Aorta (tissue), 1 donor: ENCODE results near the gene TCEAL4.

GRCh38 chrX:103275941-103276388 is 585 bp downstream of the TCEAL5 start:
- PRO-cap = no peak

- PRO-cap = no peak
Measured at GRCh38 chrX:103376699-103377391, 507 bp downstream of the BEX3 start.

DNA sequence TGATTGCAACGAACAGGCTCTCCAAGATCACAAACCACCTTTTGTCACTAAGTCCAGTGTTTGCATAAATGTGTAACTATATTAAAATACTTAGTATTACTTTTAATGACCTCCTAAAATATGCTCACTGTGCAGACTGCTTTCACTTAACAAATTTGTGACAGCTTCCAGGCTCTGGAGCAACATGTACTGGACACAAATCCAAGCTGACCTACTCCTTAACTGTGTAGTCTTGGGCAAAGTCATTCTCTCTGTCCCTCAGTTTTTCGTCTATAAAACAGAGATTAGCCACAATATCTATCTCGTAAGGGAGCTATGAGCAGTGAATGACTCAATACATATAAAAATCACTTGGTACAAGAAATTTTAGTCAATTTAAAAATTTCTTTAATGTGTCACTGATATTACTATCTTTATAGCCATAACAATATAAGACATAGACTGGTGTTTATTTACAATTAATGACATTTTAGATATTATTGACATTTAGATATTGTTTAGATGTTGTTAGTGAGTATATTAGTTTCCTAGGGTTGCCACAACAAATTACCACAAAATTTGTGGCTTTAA is 20.5 kb upstream of the RAB40A start:
- PRO-cap = no peak

GRCh38 chrX:103585354-103585831 is at the start of gene TCEAL4:
Gene TCEAL4, plus strand, starts transcription at chrX:103585515.
- PRO-cap = unidirectional peak, plus-strand start at chrX:103585558

- PRO-cap = no peak
Measured at GRCh38 chrX:103626822-103627303, 1.9 kb upstream of the TCEAL1 start.

DNA sequence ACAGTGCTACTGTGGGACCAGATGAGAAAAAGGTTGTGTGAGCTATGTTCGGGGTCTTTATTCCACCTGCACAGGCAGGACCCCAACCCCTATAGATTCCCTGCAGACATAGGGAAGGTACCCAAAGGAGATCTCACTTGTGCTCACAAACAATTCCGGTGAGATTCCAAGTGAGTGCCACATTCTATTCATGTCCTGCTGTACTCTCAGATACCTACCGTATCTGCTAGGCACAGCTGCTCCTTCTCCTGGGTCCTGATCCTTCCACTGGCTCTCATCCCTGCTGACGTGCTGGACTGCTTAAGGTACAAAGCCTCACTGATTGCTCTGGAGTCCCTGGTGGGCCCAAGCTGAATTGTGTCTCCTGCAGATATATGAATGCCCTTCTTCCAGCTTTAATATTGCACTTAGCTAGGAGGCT is 2.3 kb downstream of the TCEAL1 start:
- PRO-cap = no peak

GRCh38 chrX:103679217-103680028 is 7.1 kb downstream of the MORF4L2 start:
- PRO-cap = no peak

GRCh38 chrX:103766778-103767179 is 9.9 kb upstream of the PLP1 start:
- PRO-cap = no peak

GRCh38 chrX:103917961-103918426 is 44.4 kb upstream of the TMSB15B start:
- PRO-cap = no peak

- PRO-cap = no peak
Measured at GRCh38 chrX:104140093-104140556, 16.7 kb downstream of the SLC25A53 start.

DNA sequence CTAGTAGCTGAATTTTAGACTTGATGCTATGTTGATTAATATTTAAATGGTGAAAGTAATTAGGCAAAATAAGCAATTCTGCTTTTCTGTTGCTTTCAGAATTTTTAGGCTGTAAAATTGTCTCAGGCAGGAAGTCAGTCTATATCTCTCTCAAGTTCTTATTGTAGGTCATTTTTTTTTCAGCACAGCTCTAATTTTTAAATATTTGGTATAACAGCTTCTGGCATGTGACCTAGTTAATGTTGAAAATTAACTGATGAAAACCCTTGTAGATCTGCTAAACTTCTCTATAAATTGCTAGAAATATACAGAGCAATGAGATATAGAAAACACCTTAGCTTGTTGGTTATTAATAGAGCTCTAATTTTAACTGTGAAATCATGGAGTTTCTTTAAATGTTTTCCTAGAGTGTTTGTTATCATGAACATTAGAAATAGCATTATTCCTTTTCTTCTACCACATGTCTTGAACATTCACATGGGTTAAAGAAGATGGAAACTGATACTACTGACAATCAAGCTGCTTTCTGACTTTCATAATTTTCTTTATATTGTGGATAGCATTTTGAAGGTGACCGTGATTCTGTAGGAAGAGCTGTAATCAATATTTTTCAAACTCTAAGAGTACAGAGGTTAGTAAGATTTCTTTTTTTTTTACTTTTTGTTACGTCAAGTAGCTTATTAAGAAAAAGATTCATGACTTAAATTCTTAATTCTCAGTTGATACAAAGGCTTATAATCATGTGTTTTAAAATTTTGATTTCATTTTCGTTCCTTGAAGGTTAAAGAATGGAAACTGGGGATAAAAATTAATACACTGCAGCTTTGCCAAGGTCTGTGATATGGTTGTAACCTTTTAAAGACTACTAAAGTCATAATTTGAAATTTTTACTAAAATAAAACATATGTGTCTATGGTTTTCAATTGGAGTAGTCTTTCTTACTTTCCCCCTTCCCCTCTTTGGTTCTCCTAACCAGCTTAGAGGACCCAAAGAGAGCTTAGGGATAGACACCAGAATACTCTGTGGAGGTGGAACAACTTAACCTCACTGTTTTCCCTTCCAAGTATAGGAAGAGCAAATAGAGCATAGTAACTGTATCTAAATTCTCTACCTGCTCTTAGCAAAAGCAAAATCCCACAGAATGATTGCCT is 24.6 kb downstream of the FAM199X start:
- PRO-cap = no peak

- PRO-cap = no peak
Measured at GRCh38 chrX:104684156-104684595, 118.2 kb downstream of the IL1RAPL2 start.

- PRO-cap = no peak
Measured at GRCh38 chrX:106612158-106612746, 474 bp downstream of the RADX start.

DNA sequence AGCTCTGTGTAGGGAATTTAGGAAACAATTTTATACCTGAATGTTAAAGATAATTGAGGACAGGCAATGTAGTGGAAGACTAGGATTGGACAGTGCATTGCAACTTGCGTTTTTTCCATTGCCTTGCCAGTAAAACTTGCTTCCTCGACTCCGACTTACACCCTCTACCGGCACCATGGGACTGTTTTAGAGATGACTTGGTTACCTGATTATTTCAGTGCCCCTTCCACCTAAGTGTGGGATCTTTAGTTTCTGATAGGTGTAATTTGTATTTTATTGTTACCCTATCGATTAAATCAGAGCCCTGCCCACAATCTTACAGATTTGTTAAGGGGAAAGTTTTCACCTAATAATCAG is 1.2 kb downstream of the PRPS1 start:
- PRO-cap = no peak

GRCh38 chrX:107654671-107655690 is 26.7 kb downstream of the PRPS1 start:
- PRO-cap = no peak

DNA sequence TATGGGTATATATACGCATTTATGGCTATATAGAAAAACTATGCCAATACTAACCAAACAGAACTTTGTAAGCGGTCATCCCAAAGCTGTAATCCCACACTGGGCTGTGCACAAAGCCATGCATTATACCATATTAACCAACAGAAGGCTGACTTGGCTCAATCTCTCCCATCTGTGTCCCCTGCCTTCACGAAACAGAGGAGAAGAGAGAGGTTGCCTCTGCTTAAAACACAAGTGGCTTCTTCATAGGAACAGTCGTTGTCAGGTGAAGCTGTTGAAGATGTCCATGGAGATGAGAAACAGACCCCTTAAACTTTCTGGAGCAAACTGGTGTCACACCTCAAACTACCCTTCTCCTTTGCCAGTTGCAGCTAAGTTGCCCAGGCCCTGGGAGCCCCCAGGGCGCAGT is 61.7 kb downstream of the TSC22D3 start:
- PRO-cap = no peak

- PRO-cap = no peak
Measured at GRCh38 chrX:107721158-107721724, 54.3 kb downstream of the TSC22D3 start.

DNA sequence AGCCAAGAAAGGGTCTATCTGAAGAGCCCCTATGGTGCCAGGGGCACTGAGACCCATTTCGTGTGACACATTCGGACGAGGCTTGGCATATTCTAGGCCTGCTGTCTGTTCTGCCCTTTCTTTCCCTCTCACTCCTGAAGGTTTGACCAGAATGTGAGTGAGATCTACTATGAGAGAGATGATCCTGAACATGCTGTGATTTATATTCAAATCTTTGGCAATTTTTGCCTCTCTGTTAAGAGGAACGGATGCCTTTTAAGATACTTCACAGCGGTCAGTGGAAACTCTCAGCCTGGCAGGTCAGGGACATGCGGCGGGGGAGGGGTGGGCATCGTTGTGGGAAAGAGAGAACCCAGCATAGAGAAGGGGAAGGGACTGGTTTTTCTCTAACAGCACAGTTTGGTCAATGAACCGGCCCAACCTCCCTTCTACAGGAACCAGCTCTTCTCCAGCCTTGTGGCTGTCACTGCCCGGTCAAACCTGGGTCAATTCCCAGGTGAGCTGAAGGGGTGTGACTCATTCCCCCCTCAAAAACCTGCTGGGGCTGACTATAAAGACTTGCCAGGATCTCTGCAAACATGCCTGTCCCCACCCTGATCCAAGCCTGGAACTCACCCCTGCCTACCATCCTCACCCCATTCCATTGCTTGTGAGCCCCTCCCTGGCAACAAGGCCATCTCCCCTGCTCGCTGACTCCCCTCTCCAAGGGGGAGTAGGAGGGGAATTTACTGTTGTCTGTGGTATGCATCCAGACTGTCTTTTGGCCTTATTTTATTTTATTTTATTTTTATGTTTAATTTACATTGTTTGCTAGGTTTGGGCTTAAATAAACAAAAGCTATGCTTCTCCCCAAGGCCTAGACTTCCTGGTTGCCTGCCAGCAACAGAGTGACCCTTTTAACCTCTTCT is 49.8 kb downstream of the TSC22D3 start:
- PRO-cap = no peak

DNA sequence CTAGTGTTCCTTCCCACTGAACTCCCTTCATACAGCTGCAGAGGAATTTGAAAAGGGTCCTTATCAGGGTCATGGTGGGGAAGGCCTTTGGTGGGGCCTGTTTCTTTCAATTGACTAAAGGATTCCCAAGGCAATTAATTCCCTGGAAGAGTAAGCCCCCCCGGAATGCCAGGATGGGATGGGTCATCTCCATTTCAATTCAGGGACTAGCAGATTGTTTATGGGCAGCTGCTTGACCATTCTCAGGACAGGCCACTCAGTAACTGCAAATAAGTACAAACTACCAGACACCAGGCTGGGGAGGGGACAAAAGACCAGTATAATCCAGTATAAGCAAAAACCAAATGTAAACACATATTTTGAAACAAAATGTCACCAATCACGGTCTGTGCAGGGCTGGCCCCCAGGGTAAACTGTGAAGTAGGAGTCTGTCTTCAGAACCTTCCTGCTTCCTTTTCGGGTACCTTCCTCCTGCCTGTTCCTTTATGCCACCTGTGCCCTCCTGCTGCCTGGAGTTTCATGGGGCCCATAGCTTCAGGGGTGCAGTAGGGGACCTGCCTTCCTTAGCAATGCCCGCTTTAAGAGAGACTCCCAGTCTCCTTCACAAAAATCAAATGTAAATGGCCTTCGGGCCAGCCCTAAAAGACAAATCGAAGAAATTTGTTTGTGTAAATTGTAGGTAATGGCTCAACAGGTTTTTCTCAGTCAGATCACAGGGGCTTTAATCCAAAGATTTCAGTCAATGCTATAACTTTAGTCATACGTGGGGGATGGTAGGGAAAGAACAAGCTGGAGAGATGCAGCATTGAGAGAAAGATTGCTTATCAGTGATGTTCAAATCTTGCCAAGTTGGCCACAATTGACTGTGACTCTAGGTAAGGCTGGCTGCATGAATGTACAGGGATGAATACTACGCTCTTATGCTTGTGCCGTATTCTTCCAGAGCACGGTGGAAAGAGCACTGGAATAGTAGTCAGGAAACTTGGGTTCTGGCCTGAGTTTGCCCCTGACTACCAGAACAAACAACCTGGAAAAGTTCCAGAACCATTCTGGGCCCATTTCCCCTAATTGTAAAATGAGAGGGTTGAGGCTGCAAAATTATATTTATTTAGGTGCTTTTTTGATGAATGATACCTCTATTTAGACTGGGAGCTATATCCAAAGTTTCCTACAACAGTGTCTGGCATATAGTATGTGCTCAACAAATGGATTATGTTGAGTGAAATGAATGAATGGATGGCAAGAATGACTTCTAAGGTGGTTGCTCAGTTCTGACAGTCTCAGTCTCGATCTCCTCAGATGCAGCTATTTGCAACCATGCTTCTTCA is 44.8 kb downstream of the TSC22D3 start:
- PRO-cap = no peak

DNA sequence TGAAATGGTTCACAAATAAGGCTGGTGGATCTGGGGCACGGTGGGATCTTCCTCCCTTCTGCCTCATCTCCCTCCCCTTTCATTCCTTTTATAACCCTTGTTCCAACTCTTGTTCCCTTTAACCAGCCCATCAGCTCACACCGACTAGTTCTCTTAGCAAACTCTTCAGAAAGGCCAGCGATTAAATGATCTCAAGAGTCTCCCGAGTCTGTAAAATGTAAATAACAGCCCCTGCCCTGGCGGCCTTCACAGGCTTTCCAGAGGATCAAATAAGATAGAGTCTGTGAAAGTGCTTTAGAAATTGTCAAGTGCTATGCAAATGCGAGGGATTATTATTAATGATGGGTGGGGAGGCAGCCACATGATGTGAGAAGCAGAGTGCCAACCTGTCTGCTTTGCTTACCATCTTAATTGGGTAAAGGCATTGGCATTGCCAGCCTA is 27.1 kb downstream of the TSC22D3 start:
- PRO-cap = no peak